Testis (tissue), 5 donors: ENCODE data around the gene PREX1.

- PRO-cap, 3 experiments, result no peak in any of the 3 experiments
- RAMPAGE, long total RNA, 2 experiments, result no peak in any of the 2 experiments
- RRBS, result 1% methylated on average over 10 of the region's 24 CpGs
These were observed 519 bp downstream of the EYA2 start for GRCh38 chr20:46895213-46895511.

GRCh38 chr20:47455115-47455847 is 46.4 kb upstream of the NCOA3 start:
- PRO-cap, 3 experiments, result no peak in any of the 3 experiments
- RAMPAGE, long total RNA, 2 experiments, result no peak in any of the 2 experiments
- RRBS, result no CpG with 5 or more reads among the region's 5 CpGs

GRCh38 chr20:47492866-47493495 is 8.7 kb upstream of the NCOA3 start:
- PRO-cap, 3 experiments, result no peak in any of the 3 experiments
- RAMPAGE, long total RNA, 2 experiments, result no peak in any of the 2 experiments
- RRBS, result no CpG with 5 or more reads among the region's 3 CpGs

- PRO-cap, 3 experiments, result no peak in any of the 3 experiments
- RAMPAGE, long total RNA, 2 experiments, result no peak in any of the 2 experiments
- RRBS, result no CpG with 5 or more reads among the region's 8 CpGs
These were observed 32.9 kb downstream of the NCOA3 start for GRCh38 chr20:47534503-47535133.

- PRO-cap, 3 experiments, result no peak in any of the 3 experiments
- RAMPAGE, long total RNA, 2 experiments, result start-site peak on the minus strand in 1 of 2 experiments, at chr20:47744029-47744066 at its widest, 5 reads per replicate
- RRBS, result no CpG with 5 or more reads among the region's 6 CpGs
These were observed 41.6 kb downstream of the SULF2 start for GRCh38 chr20:47743710-47744107.

- PRO-cap, 3 experiments, result peak in 1 of 3 experiments; most common plus-strand start chr20:48192342 (in 1)
- RAMPAGE, long total RNA, 2 experiments, result start-site peak on the plus strand in 1 of 2 experiments, at chr20:48192322-48192358 at its widest, 7 reads per replicate
- RRBS, result no CpG with 5 or more reads among the region's 10 CpGs
These were observed 407.0 kb upstream of the SULF2 start for GRCh38 chr20:48192237-48192644.

- PRO-cap, 3 experiments, result no peak in any of the 3 experiments
- RAMPAGE, long total RNA, 2 experiments, result no peak in any of the 2 experiments
- RRBS, result 21% methylated on average over 4 of the region's 14 CpGs
These were observed 207.0 kb downstream of the PREX1 start for GRCh38 chr20:48620757-48621276.

DNA sequence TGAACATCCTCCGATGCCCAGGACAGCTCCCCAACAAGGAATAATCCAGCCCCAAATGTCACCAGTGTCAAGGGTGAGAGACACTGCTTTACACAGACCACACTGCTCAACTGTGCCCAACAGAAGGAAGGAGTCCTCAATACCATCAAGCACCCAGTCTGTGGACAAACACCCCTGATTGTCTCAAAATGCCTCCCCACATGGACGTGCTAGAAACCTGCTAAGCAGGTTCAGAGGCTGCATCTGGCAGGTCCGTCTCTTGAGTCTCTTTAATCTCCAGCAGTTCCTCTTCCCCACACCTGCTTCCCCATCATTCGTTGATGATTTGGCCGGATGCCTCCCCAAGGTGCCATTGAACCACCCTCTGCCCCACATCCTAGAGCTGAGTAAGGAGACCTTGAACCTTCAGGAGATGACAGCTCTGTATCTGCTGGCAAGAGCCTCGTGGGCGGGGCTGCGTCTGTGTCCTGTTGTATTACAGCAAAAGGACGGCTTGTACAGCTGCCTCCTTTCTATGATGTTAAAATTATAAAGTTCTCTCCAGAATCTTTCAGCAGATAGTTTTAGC is 179.3 kb downstream of the PREX1 start:
- PRO-cap, 3 experiments, result no peak in any of the 3 experiments
- RAMPAGE, long total RNA, 2 experiments, result no peak in any of the 2 experiments
- RRBS, result no CpG with 5 or more reads among the region's 9 CpGs

DNA sequence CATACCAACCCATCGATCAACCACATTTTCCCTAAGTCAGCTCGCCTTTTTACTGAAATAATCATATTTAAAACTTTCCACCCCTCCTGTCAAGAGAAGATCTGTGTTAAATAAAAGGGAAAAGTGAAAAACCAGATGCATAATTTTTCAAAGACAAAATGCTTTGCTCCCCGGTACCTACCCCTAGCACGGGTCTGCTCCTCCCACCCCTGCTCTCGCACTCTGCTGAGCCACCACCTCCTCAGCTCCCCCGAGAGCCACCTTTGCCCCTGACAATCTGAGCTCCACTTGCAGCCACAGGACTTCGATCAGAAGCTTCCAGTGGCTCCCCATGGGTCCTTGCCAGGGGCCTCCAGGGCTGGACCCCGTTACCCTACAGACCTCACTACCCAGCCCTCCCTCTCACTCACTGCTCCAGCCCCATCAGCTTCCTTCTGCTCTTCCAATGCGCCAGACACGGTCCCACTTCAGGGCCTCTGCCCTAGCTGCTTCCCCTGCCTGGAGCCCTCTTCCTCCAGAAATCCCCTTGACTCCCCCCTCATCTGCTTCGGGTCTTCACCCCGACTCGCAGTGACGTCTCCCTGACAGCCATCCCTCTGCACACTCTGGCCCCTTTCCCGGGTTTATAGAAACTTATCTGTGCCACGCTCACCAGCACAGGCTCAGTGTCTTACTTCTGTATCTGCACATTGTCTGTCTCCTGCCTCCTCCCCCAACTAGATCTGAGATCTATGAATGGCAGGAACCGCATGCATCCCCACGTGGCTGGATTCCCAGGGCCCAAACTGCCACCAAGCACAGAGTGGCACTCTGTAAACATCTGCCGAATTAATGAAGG is 171.5 kb downstream of the PREX1 start:
- PRO-cap, 3 experiments, result no peak in any of the 3 experiments
- RAMPAGE, long total RNA, 2 experiments, result no peak in any of the 2 experiments
- RRBS, result no CpG with 5 or more reads among the region's 19 CpGs

DNA sequence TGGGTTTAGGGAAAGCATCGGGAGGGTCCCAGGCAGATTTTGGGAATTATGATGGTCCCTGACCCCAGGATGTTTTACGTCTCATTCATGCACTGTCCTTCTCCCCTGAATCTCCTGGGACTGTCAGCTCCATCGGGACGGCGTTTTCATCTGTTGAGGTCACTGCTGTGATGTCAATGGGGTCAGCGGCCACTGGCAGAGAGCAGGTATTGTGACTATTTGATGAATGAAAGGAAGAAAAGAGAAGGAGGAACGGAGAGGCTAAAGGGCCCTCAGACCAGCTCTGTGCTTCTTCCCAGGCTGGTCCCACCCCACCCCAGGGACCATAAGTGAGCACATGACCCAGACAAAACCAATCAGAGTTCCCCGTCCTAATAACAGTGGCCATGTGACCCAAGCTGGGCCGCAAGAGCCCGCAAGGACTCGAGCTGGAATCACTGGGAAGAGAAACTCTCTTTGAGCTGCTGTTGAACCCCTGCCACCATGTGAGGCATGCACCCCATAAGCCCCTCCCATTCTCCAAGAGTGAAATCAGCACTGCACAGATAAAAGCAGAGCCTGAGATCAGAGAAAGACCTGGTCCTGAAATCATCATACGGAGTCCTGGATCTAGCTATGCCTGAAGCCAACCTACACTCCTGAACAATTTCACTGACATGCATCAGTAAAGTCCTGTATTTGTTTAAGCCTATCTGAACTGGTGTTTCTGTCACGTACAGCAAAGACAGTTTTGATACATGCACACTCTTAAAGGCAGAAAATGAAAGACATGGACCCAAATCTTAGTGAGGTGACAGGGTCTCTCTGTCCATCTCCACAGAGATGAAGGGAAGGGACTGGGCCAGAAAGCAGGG is 90.3 kb downstream of the PREX1 start:
- PRO-cap, 3 experiments, result no peak in any of the 3 experiments
- RAMPAGE, long total RNA, 2 experiments, result no peak in any of the 2 experiments
- RRBS, result no CpG with 5 or more reads among the region's 13 CpGs

DNA sequence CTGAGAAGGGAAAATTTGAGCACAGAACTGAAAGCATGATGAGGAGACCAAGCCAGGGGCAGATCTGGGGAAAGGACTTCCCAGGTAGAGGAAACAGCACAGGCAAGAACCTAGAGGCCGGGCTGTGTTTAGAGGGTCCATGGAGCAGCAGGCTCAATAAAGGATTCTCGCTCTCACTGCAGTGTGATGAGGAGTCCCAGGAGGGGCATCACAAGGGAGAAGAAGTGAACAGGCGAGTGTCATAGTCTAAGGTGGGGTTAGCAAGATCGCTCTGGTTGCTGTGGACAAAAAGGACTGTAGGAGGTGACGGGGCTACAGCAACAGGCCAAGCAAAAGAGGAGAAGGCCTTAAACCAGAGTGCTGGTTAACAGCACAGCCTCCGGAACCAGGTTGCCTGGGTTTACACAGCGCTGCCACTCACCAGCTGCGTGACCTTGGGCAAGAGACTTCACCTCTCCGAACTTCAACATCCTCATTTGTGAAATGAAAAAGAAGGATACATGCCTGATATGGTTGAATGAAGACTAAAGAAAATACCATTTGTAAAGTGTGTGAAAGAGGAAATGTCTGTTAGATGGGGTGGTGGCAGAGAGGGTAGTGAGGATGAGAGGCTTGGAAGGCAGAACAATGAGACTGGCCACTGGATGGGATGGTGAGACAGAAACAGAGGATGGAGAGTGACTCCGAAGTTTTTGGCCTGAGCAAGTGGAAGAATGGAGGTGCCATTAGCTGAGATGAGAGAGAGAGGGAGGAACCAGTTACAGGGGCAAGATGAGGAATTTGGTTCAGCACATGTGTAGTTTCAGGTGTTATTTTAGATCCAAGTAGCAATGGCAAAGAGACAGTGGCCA is 44.9 kb downstream of the PREX1 start:
- PRO-cap, 3 experiments, result no peak in any of the 3 experiments
- RAMPAGE, long total RNA, 2 experiments, result no peak in any of the 2 experiments
- RRBS, result no CpG with 5 or more reads among the region's 10 CpGs

DNA sequence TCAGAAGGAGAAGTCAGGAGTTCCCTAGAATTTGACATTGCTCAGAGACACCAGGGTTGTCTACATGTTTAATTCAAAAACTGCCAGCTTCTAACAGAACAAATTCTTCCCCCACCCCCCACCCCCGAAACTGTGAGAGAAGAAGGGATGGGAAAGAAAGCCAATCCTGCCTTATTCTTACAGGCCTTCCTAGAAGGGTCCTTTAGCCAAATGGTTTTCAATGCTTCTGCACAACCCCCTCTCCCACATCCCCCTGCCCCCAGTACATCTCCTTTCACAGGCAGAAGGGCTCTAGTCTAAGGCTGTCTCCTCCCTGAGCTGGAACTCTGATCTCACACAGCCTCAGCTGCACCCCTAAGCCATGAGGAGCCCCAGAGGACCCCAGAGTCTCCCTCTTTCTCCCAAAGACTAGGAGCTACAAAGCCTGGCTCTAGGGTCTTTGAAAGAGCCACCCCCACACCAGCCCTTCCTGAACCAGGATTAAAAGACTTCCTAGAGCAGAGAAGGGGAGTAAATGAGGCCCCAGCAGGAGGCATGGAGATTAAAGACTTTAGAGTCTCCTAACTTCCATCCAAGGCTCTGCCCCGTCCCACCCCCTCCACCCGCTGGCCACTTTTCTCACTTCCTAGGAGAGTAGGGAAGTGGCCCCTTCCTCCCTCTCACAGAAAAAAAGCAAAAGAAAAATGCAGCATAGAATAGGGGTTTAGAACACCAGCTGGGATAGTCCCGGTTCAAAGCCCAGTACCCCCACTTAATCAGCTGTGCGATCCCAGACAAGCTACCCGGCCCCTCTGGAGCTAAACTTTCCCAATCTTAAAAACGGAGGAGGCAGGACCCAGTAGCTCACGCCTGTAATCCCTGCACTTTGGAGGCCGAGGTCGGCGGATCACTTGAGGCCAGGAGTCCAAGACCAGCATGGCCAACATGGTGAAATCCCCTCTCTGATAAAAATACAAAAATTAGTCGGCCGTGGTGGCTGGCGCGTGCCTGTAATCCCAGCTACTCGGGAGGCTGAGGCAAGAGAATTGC is 1.7 kb downstream of the PREX1 start:
- PRO-cap, 3 experiments, result no peak in any of the 3 experiments
- RAMPAGE, long total RNA, 2 experiments, result no peak in any of the 2 experiments
- RRBS, result no CpG with 5 or more reads among the region's 16 CpGs

DNA sequence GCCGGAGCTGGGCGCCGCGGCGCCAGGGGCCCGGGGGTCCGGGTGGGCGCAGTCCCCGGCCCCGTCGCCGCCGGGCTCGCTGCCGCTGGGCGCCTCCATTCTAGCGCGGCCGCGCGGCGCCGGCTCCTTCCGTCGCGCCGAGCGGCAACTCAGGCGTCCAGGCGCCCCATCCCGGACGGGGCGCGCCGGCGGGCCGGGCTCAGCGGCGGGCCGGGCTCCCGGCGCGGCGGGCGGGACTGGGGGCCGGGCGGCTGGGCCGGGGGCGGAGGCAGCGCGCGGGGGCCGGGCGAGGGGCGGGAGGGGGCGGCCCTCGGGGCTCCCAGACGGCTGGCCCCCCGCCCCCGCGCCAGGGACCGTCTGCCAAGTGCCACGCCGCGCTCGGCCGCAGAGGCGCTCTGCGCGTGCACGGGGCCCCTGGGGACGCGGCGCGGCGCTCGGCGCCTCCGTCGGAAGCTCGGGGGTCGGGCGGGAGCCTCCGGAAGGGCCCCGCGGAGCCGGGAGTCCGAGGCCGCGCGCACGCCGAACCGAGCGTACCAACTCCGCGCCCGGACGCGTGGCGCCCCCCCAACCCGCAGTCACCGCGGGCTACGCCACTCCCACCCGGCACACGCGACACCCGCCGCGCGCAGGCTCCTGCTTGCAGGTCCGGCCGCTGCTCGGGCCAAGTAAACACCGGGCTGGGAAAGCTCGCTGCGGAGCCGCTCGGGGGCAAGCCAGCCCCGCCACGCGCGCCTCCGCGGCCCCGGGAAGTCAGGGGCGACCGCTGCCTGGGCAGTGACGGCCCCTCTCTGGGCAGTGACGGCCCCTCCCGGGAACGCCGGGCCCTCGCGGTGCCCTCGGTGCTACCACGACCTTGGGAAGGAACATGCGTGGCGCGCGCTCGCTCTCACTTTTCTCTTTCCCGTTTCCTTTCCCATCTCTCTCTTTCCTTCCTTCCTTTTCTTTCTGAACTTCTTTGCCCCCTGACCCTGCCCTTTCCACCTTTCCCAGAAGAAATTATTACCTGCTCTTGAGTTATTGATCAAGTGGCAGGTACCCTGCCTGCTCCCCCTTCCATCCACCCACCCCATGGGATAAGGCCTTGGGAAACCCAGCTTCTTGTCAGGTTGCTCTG is at the start of gene PREX1:
Gene PREX1, minus strand, starts transcription at position 238 of the 1,114 bp plus-strand sequence.
- PRO-cap, 3 experiments, result peak in 3 of 3 experiments; most common plus-strand start position 349 of the sequence (in 2); most common minus-strand start position 187 of the sequence (in 2)
- RAMPAGE, long total RNA, 2 experiments, result no peak in any of the 2 experiments
- RRBS, result 1% methylated on average over 63 of the region's 144 CpGs

DNA sequence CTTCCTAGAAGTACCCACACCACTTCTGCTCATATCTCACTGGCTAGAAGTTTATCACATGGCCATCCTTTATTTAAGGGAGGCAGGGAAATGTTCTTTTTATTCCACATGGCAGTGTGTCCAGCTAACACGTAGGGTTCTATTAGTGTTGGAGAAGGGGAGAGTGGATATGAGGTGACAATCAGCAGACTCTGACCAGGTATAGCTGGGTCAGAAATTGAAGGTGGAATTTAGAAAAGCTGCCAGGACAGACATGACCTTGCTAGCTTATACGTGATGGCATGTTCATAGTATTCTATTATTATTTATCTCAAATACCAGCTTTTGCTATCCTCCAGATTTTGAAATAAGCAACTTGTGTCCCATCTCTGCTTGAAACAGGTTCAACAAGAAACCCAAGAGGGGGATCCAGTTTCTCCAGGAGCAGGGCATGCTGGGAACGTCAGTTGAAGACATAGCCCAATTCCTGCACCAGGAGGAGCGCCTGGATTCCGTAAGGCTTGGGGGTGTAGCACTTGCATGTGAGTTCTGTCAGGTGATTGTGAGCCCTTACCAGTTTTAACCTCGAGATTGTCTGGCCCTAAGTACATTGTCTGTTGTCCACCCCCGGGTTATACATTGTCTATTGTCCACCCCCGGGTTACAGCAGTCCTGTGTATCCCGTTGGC is 61.6 kb upstream of the CSE1L start:
- PRO-cap, 3 experiments, result peak in 1 of 3 experiments; most common plus-strand start position 487 of the sequence (in 1); most common minus-strand start position 425 of the sequence (in 1)
- RAMPAGE, long total RNA, 2 experiments, result no peak in any of the 2 experiments
- RRBS, result no CpG with 5 or more reads among the region's 9 CpGs

DNA sequence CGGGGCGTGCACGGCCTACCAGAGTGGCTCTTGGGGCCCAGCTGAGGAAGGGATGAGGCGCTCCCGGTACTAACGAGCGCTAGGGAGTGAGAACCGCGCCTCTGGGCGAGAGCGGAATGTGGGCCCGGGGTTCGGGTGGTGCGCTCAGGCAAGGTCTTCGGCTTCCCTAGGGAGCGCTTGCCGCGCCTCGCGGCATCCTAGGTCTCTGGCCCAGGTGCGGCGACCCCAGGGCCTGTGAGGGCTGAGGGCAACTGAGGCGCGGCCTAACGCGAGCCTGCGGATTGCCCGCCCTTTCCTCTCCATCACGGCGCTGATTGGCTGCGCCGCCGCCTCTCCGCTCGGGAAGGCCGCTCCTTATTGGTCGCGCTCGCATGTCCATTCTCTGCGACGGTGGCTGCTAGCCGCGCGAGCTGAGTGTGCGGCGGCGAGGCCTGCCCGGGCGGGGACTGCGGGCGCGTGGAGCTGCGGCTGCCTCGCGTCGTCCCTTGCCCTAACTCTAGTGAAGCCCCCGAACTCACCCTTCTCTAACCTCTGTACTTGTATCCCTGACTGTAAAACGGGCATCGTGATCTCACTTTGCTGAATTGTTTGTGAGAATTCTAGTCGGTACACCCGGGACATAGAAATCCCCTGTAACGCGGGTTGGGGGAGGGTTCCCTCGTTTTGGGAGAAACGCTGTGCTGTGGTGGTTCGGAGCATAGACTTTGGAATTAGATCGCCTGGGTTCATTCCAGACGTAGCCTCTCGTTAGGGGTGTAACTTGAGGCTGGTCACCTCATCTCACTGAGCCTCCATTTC is 519 bp downstream of the CSE1L start:
- PRO-cap, 3 experiments, result peak in 3 of 3 experiments; most common plus-strand start position 413 of the sequence (in 1); most common minus-strand start position 306 of the sequence (in 2)
- RAMPAGE, long total RNA, 2 experiments, result start-site peak on the minus strand in 1 of 2 experiments, centred at position 256 of the sequence, 32 reads per replicate
- RRBS, result 1% methylated on average over 8 of the region's 69 CpGs

DNA sequence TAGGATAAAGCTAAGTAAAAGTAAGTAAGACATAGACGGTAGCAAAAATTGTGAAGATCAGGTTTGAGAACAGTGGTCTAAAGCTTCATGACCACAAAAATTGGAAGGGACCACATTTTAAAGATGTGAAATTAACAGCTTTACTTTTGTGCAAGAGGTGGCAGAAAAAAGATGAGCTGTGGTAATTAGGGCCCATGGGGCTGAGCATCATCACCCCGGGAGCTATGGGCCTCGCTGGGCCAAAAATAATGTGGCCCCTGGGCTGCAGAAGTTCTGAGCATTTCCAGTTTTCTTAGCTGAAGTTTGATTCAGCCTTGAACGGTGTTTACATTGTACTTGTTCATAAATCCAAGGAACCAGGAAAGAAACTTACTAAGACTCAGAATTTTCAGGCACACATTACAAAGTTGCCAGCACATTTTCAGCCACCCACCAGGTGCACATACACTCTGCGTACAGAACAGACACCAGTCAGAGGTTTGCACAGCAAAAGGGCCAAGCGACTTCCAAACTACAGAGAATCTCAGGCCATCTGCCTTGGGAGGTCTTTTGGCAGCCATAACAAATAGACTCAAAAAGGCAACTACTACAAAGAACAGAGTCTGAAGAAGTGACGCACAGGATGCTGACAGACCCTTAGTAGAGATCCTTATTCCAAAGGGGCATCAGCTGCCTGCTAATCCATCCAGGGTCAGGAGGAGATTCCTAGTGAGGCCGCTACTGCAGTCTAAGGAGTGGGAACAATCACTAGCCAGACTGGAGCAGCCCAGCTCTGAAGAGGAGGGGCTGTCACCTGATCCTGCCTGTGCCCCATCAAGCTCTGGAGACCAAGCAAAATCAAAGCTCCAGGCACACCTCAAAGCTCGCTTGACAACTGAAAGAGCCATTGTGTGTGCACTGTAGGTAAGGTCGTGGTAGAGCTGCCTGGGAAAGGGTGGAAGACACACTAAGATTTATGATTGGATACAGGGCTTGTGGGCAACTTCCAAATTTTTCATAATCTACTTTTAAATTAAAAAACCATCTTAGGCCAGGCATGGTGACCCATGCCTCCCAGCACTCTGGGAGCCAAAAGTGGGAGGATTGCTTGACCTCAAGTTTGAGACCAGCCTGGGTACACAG is 57.9 kb downstream of the CSE1L start:
- PRO-cap, 3 experiments, result no peak in any of the 3 experiments
- RAMPAGE, long total RNA, 2 experiments, result no peak in any of the 2 experiments
- RRBS, result no CpG with 5 or more reads among the region's 10 CpGs

GRCh38 chr20:49248805-49249630 is 28.8 kb downstream of the ZNFX1 start:
- PRO-cap, 3 experiments, result no peak in any of the 3 experiments
- RAMPAGE, long total RNA, 2 experiments, result no peak in any of the 2 experiments
- RRBS, result no CpG with 5 or more reads among the region's 18 CpGs

DNA sequence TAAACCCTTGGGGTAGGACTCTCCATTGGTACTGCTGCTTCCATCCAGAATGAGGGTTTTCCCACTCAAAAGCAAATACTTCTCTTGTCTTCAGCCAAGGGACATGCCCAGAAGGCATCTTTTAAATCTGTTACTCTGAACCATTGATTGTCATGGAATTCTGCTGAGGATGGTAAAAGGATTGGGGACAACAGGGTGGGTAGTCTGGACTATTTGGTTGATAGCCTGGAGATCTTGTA is 6.2 kb upstream of the ZNFX1 start:
- PRO-cap, 3 experiments, result no peak in any of the 3 experiments
- RAMPAGE, long total RNA, 2 experiments, result no peak in any of the 2 experiments

GRCh38 chr20:49287053-49288007 is 9.5 kb upstream of the ZNFX1 start:
- PRO-cap, 3 experiments, result no peak in any of the 3 experiments
- RAMPAGE, long total RNA, 2 experiments, result no peak in any of the 2 experiments
- RRBS, result no CpG with 5 or more reads among the region's 4 CpGs

DNA sequence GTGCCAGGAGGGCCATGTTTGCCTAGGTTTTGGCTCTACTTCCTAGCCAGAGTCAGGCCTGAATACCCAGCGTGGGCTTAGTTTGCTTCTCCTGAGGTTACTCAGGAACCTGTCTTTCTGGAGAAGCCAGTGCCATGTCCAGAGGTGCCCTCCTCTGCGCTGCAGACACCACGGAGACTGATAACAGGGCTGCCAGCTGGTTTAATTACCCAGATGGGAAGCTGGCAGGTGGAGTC is 29.0 kb upstream of the ZNFX1 start:
- PRO-cap, 3 experiments, result no peak in any of the 3 experiments
- RAMPAGE, long total RNA, 2 experiments, result no peak in any of the 2 experiments
- RRBS, result no CpG with 5 or more reads among the region's 3 CpGs